Neural progenitor cell (in vitro differentiated cells): Measurements from ENCODE around the genes PRUNE2, VPS13A and TLE1.

DNA sequence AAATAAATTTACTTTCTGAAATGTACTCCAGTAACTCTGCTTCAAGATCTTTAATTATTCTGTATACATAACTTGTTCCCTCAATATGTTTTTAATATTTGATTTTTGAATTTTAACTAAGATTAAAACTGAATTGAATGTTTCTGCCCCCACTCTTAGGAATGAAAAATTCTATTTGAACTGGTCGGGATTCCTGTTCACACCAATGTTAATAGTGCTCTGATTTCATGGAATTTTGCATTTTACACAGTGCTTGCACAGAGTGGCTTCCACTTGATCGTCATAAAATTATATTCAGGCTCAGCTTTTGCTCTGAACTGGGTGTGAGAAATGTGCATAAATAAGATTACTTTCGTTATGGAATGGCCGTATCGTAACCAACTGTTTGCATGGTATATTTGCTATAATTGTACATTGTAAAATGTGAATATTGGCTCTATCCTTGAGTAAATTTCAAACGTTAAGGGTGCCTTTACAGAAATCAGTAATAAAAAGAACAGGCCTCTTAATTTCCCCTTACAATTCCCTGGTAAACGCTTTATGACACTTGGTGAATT lies 240.9 kb downstream of the RFK start:
- RAMPAGE, long total RNA: no peak

GRCh38 chr9:76441484-76442003 lies 17.4 kb upstream of the GCNT1 start:
- RAMPAGE, long total RNA: no peak

DNA sequence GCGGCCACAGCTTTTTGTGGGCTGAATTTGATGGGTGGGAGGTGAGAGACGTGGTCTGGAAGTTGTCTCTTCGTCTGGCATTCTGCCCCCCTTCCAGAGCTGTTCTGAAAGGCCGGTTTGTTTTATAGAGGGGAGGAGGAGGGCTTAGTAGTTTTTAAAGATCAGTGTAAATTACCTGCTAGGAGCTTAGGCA lies 1.3 kb downstream of the GCNT1 start:
- RAMPAGE, long total RNA: no peak

DNA sequence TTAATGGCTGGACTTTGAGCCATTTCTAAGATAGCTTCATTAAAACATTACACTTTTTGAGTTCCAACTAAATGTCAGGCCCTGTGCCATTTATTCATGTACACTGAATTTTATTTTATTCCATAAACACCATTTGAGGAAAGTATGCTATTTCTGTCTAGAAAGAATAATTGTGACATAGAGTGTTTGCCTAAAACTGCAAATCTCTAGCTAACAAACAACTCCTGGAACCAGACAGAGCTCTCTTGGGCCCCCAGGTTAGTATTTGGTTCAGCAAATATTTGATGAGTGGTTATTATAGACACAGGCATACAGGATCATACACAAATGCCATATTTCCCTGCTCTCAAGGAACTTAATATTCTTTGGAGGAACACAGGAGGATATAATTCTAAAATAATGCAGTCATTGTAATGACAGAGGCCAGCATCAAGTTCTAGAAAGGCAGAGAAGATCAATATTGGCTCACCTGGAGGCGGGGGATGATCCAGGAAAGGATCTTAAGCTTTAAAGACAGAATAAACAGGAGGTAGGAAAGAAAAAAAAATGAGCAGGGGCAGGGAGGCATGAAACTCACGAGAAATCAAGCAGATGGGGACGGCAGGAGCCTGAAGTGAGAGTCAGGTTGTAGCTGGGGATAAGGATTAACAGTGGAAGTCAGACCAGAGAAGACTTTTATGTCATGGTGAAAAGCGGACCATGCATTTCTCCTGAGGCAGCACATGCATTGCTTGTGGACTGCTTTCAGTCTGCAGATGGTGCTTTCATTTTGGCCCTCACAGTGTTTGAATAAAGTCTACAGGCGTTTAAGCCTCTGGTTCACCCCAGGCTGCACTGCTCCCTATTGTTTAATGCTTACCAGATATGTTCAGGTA lies 127.7 kb downstream of the GCNT1 start:
- RAMPAGE, long total RNA: no peak

DNA sequence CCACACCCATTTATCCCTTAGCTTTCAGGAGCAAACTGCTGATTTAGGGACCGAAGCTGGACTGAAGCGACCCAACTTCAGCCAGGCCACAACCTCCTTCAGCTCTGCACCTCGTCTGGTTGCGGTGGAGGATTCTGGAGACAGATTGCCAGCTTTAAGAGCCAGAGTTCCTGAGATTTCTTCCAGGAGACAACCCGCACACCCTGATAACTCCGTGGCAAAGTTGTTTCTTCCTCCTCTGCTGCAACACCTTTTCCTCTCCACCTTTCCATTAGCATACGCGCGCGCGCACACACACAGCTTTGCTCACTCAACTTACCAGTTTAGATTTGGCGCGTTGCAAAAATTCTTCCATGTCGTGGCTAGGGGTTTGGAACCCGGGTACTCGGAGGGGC lies 308 bp downstream of the PRUNE2 start:
- RAMPAGE, long total RNA: no peak

DNA sequence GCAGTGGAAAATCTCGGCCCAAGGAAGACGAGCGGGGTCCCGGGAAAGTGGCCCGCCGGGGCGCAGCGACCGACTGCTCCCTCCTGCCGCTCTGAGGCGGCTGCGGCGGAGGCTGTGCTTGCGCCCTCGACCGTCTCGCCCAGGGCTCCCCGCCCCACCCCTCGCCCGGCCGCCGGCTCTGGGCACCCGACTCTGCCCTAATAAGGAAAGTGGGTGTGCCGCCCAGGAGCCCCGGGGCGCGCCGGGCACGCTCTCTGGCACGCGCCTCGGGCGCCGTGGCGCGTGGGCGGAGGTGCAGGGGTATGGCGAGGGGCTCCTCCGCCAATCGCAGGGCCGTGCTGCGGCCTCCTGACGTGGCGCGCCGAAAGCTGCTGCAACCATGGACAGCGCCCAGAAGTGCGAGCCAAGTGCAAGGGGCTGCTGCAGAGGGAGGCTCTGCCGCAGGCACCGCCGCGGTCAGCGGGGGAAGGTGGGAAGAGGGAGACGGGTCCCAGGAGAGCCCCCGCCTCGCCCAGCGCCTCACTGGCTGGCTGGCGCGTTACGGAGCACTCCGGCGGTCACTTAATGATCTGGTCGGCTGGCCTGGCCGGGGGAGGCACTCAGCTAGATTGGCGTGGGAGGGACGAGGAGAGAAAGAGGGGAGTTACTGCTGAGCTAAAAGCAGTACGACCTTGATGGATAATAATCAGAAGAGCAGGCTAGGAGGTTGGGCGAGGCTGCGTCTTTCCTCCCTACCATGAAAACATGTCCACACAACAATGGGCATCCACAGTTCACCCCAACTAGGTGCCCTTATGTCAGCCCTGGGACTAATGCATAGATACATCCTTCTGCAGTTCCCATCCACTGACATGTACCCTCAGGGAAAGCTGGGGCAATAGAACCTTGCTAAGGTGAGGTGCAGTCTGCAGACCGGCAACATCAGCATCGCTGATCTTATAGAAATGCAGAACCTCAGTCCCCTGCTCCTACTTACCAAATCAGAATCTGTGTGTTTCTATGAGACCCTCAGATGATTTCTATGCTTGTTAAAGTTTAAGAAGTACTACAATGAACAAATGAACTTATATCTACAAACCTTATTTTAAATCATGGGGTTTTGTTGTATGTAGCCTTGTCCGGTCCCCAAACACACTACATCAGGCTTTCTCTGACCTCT lies at the start of gene PRUNE2:
PRUNE2 (minus strand) TSS at position 111 of the 1,159 bp plus-strand sequence.
- RAMPAGE, long total RNA: no peak

- RAMPAGE, long total RNA: no peak
Measured at GRCh38 chr9:77176783-77177827, at the start of gene VPS13A. VPS13A (plus strand) TSS chr9:77177534.

DNA sequence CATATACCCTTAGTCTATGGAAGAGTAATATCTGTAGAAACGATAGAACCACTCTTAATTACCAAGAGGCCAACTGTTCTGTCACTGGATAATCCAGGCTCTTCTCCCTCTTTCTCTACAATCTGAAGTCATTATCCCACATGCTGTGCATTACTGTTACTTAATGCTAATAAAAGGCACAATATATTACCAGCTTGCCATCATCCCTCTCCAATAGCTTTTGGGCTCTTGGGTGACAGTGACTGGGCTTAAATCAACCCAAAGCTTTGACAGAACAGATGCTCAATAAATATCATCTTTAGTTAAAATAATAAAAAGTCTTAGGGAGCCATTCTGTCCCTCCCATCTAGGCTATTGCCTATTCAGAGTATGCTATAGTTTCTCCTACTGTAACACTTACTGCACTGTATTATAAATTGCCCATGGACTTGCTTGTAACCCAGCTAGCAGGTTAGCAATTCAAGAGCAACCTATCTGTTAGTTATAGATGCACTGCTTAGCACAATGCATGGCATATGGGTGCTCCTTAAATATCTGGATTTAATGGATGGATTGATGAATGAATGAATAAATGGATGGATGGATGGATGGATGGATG lies 133.5 kb downstream of the GNAQ start:
- RAMPAGE, long total RNA: no peak

DNA sequence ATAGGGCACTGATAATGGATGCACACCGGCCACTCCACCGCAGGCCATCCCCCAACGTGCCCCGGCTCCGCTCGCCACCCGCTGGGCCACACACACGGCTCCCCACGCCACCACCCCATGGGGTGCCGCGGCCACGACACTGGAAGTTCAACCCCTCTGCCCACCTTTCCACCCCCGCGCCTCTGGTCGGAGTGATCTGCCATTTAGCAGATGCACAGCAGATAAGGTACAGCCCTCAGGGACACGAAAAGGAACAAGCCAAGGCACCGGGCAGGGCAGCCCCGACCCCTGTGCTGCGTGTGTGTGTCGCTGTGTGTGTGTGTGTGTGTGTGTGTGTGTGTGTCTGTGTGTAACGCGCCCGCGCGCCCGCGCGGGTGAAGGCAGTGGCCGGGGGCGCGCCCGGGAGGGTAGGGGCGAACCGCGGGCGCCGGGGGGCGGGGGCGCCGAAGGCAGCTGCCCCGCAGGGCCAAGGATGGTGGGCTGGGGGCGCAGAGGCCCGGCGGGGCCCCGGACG lies 976 bp downstream of the GNAQ start:
- RAMPAGE, long total RNA: no peak

GRCh38 chr9:78188476-78188779 lies 47.4 kb upstream of the CEP78 start:
- RAMPAGE, long total RNA: no peak

DNA sequence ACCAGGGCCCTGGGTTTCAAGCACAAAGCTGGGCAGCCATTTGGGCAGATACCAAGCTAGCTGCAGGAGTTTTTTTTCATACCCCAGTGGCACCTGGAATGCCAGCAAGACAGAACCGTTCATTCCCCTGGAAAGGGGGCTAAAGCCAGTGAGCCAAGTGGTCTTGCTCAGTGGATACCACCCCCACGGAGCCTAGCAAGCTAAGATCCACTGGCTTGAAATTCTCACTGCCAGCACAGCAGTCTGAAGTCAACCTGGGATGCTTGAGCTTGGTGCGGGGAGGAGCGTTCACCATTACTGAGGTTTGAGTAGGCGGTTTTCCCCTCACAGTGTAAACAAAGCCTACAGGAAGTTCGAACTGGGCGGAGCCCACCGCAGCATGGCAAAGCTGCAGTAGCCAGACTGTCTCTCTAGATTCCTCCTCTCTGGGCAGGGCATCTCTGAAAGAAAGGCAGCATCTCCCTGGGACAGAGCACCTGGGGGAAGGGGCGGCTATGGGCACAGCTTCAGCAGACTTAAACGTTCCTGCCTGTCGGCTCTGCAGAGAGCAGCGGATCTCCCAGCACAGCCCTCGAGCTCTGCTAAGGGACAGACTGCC lies 34.8 kb upstream of the CEP78 start:
- RAMPAGE, long total RNA: no peak

- RAMPAGE, long total RNA: no peak
Measured at GRCh38 chr9:78438265-78438715, 141.4 kb downstream of the PSAT1 start.

DNA sequence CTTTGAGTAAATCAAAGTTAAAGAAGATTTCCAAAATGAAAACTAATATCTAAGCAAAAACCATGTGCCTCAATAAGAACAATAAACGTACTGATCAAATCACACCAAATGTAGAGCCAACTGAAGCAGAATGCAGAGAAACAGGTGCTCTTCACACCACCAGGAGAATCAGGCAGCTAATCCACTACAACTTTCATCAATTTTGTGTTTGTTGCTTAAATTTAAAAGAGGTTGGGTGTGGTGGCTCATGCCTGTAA lies 383.3 kb downstream of the TLE1 start:
- RAMPAGE, long total RNA: no peak

DNA sequence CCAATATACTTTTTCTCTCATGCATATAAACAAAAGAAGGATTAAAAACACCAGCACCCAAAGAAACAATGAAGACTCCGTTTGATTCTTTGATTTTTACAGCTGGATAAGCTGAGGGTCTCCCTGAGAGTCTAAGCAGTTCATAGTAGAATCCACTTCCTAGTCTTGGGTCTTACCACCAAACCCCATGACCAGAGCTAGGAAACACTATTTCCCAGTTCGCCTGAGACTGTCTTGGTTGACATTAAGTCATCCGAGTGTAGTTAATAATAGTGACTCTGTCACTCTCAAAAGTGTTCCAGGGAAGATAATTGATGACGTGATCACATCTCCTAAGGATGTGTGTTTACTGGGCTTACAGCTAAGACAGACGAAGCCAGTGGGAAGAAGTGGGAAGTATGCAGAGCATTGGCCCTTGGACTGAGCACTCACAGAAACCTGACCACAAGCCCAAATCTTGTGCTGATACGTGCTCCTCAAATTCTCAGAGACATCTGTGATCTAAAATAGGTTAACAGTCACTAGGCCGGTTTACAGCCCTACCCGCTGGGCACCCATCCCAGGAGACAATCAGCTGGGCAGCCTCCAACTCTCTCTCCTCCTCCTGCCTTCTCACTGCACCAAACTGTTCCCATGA lies 316.7 kb downstream of the TLE1 start:
- RAMPAGE, long total RNA: no peak

DNA sequence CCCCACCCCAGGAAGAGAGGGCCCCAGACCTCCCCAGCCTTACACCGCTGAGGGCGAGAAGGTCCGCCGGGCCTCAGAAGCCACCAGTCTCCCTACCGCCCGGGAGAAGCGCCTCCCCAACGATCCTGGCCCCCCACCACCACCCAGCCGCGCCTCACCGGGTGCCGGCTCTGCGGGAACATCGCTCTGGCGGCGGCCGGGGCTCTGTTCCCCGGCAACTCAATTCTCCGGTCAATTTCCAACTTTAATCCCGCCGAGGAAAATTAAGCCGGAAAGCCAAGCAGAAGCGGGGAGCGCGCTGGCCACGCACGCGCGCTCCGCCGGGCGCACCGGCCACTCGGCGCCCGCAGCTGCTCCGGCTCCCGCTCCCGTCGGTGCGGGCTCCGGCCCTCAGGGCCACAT lies 1.3 kb downstream of the TLE1 start:
- RAMPAGE, long total RNA: no peak

- RAMPAGE, long total RNA: no peak
Measured at GRCh38 chr9:81688782-81689687, at the start of gene TLE1. TLE1 (minus strand) TSS chr9:81689547.

DNA sequence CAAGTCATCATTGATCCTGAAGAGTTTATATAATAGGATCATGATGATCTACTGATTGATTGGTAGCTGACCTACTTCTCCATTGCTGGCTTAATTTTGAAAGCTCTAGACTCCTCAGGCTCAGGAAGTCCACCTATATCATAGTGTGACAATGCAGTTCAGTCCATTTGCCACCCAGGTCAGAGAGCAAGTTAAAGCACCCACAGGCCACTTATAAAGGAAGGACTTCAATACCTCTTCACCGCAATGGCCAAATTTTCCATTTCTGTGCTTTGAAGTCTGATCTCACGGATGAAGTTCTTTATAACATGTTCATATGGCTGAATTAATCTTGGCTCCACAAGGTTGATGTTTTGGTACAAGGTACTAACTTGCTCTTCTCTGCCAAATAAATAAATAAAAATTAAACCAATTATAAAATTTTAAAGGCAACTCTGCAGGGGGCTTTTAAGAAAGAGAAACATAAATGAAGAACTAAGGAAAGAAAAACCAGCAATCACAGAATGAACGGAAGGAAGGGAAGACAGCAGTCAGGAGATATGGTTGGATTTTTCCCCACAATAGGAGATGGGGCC lies 37.3 kb downstream of the RASEF start:
- RAMPAGE, long total RNA: no peak

GRCh38 chr9:83327172-83327577 lies 211.0 kb downstream of the FRMD3 start:
- RAMPAGE, long total RNA: no peak

DNA sequence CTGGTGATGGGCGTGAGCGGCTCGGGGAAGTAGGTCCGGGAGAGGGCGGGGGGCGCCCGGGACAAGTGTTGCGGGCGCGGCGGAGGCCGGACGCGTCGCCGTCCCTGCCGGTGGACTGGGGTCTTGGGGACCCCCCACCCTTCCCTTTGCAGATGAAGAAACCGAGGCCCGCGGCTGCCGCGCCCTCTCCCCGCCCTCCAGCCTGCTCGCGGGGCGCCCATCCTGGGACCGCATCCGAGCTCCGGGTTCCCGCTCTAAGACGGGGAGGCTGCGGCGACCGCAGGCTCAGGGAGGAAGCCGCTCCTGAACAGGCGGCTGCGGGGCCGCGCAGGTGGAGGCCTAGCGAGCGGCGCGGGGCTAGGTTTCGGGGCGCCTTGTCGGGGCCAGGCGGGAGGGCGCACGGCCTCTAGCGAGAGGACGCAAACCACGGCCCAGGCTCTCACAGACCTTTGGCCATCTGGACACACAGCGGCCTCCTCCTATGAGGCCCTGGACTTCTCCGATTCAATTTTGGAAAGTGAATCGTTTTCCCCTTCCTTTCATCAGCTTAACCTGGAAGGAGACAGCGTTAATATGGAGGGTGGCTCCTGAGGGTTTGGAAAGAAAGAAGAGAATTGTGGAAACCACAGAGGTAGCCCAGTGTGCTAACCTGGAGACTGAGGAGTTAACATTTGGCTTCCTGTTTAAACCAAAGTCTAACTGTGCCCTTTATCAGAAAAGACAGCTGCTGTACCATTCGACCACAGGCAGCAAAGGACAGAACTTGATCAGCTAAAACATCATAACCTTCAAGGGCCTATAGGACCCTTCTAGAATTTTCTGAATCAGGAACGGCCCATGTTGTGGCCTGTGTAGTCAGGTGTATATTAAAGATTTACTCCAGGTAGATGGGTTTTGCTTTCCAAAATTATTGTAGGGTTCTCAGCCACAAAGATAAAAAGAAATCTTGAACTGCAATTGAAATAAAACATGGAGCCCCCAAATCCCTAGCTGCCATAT lies 549 bp downstream of the IDNK start:
- RAMPAGE, long total RNA: no peak

- RAMPAGE, long total RNA: no peak
Measured at GRCh38 chr9:83656823-83657189, 33.9 kb downstream of the IDNK start.